Metastatic Breast Carcinoma in the Ovary (tissue), 3 donors: ENCODE results near the gene DNAJC1.

DNA sequence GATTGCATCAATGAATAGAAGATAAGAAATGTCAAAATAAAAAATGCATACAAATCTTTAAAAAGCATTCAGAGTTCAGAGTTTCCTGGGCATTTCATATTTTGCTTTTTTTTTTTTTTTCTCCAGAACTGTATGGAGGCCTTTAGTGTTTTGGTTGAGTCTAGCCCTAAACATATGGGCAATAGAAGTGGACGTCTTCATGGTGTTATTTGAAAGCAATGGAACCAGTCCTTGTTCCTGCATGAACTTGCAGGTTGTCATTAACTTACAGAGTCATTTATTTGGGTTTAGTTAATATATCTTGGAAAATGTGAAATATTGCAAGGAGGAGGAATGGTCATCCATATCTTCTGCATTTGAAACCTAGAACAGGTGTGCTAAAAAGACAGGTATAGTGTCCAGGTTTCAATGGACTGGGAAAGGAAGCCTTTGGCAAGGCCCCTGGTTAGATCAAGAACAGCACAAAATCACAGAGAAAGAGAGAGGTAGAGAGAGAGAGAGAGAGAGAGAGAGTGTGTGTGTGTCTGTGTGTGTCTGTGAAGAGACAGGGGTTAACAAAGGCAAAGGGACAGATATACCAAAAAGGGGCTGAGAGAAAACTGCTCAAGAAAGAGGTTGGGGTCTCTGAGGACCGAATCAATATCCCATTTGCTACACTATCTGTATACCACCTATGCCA, 17.8 kb downstream of the PLXDC2 start:
- PRO-cap, 3 experiments: no peak in any of the 3 experiments

GRCh38 chr10:19834577-19835359, 18.5 kb downstream of the PLXDC2 start:
- PRO-cap, 3 experiments: no peak in any of the 3 experiments

GRCh38 chr10:19835360-19836172, 19.3 kb downstream of the PLXDC2 start:
- PRO-cap, 3 experiments: no peak in any of the 3 experiments

- PRO-cap, 3 experiments: no peak in any of the 3 experiments
Observed at GRCh38 chr10:20120701-20121613, 304.7 kb downstream of the PLXDC2 start.

- PRO-cap, 3 experiments: no peak in any of the 3 experiments
Observed at GRCh38 chr10:20124916-20125496, 308.8 kb downstream of the PLXDC2 start.

DNA sequence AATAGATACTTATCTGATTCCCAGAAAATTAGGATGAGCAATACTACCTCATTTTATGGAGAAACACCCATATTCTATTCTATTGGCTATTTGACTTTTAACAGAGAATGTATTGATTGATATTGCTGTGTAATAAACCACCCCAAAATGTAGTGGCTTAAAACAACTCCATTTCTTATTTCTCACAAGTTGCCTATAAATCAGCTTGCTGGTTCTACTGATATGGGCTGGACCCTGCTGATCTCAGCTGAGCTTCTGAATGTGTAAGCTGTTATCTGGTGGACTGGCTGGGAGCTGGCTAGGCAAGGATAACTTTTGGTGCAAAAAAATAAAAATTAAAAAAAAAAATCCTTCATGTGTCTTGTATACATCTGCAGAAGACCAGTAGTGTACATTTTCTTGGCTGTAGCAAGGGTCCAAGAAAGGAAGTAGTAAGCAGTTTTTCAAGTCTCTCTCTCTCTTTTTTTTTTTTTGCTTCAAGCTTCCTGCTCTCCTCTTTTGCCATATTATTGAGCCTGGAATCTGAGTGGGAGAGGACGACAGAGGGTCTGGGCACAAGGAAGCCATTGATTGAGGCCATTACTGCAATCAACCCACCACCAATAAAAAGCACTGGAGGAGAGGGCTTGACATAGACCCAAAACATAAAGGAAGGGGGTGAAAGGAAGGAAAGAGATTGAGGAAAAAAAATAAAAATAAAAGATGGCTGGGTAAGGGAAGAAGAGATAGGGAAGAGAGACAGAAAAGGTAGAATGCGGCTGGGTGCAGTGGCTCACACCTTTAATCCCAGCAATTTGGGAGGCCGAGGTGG, 345.0 kb downstream of the PLXDC2 start:
- PRO-cap, 3 experiments: no peak in any of the 3 experiments

- PRO-cap, 3 experiments: no peak in any of the 3 experiments
Observed at GRCh38 chr10:20181288-20181891, 365.2 kb downstream of the PLXDC2 start.

DNA sequence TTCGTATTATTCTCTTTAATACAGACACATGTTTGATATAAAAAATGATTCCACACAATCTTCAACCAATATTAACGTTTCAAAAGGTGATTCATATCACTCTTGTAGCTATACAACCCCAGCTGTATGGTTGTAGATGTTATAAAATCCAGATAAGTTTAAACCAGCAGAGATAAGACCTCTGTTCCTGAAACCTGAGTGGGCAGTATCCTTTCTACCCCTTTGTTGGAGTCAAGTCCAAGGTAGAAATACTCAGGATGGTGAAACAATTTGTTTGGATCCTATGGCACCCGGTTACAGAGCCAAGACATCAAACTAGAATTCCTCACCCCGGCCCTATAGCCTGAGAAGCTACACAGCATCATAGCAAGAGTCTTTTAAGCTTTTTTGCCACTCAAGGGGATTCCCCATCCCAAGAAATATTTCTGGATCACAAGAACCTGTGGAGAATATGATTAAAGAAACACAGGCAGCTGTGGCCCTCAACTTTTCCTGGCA, 437.6 kb downstream of the PLXDC2 start:
- PRO-cap, 3 experiments: no peak in any of the 3 experiments

- PRO-cap, 3 experiments: no peak in any of the 3 experiments
Observed at GRCh38 chr10:21100061-21100776, 203.1 kb upstream of the NEBL start.

DNA sequence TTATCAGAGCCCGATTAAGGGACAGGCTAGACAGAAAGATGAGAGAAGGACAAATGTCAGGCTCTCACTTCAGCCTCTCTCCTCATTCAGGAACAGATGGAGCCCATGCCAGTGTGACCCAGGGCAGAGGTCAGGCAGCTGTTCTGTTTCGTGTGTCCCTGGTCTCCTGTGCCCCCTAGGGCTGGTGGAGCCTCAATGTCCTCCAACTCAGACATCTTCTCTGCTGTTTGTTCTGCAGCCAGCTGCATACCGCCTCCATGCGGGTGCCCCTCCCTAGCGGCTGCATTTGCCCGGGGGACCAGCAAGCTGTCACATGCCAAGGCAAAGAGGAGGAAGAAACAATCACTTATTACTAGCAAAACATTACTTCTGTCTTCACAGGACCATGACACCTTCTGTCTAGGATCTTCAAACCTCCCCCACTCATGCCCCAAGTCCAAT, 189.1 kb downstream of the SKIDA1 start:
- PRO-cap, 3 experiments: no peak in any of the 3 experiments

GRCh38 chr10:21372732-21373410, 152.6 kb downstream of the SKIDA1 start:
- PRO-cap, 3 experiments: peak in 1 of 3 experiments; most common plus-strand start chr10:21373114 (in 1); most common minus-strand start chr10:21372950 (in 1)

DNA sequence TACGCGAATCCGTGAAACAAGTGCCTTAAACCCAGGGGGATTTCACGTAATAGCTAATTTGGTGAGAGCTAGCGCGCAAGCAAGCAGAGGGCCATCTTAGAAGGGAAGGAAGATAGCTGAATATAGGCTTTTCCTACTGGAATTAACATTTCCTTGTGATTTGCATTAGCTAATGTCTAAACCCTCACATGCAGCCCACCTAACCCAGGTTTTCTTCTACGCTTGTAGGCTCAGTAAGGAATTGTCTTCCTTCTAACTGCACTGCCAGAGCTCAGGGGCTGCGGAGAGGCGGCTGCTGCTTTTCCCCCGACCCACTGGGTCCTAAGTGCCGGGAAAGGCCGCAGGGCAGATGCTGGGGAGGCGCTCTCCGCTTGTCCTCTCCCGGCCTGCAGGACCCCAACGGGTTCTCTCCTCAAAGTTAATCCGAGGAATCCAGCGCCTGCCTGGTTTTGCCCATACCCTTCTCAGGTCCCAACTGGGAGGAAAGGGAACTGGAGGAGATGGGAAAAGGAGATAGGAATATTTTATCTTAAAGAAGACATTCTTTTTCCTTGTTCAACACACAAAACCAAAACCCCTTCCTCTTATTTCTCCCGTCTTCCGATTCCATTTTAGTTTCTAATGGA, 17.5 kb downstream of the SKIDA1 start:
- PRO-cap, 3 experiments: no peak in any of the 3 experiments

DNA sequence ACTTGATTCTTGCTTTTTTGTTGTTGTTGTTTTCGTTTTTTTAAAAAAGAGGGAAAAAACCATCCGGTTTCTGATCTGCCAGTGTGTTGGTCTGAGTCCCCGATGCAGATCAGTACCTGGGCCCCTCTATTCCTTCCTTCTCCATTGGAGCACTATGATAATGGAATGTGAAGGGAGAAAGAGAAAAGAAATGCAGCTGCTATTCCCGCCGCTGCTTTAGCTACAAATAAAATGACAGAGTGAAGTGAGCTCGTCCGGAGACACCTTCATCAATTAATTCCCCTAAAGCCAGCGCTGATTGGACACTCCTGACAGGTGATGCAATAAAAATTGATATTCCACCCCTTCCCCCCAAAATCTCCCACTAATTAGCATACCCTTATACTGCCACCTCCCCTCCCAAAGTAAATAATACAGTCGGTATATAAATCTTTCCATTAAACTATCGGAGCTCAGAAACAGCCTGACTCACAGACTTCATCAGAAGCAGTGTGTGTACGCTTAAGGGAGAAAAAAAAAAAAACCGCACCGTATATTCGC, 7.4 kb downstream of the SKIDA1 start:
- PRO-cap, 3 experiments: peak in 3 of 3 experiments; most common plus-strand start position 455 of the sequence (in 3); most common minus-strand start position 218 of the sequence (in 3)

DNA sequence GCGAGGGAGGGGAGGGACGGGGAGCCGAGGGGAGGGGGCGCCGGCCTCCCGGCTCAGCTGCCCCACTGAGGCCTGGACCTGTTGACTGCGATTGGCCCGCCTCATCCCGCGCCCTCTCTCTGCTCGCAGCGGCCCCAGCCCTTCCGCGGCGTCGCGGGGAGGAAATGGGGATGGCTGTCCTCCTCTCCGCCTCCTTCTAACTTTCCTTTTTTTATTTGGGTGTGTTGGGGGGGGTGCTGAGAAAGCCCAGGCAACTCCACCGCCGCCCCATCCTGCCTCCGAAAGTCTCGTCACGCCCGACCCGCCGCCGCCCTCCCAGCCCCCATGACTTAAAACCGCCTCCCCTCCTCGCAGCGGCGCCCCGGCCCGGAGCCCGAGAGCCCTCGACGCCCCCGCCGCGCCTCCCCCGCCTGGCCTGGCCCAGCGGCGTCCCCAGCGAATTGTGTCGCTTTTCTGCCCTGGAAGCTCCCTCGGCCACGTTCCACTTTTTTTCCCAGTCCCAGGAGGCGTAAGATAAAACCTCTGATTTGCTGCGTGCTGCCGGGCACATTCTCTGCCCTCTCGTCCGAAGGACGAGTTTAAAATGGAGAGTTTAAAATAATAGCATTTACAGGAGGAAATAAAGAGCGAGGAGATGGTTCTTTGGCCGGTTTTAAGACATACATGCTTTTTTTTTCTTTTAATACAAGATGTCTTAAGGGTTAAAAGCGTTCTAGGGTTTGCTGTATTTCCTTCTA, 899 bp upstream of the SKIDA1 start:
- PRO-cap, 3 experiments: peak in 3 of 3 experiments; most common plus-strand start position 84 of the sequence (in 2); most common minus-strand start position 198 of the sequence (in 3)

- PRO-cap, 3 experiments: peak in 3 of 3 experiments; most common plus-strand start chr10:21534766 (in 2); most common minus-strand start chr10:21534995 (in 2)
Observed at GRCh38 chr10:21534571-21535327, 717 bp downstream of the MLLT10 start.

GRCh38 chr10:22003611-22003790, at the start of gene DNAJC1:
DNAJC1 (minus strand) TSS chr10:22003730.
- PRO-cap, 3 experiments: peak in 3 of 3 experiments; most common minus-strand start chr10:22003690 (in 1)

- PRO-cap, 3 experiments: no peak in any of the 3 experiments
Observed at GRCh38 chr10:22277611-22278085, 38.5 kb upstream of the COMMD3 start.

DNA sequence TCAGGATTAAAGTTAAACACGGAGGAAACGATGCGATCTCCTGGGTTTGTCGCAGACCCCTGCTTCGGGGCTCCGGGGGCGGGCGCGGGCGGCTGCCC, 649 bp upstream of the BMI1 start:
- PRO-cap, 3 experiments: no peak in any of the 3 experiments

GRCh38 chr10:22339946-22340194, 5.4 kb upstream of the SPAG6 start:
- PRO-cap, 3 experiments: no peak in any of the 3 experiments

GRCh38 chr10:22438465-22438979, 93.2 kb downstream of the SPAG6 start:
- PRO-cap, 3 experiments: no peak in any of the 3 experiments